B cell (primary cell): ENCODE measurements around a stretch of chr15.

GRCh38 chr15:71245532-71245910 is 130.2 kb downstream of the THSD4 start:
- PRO-cap, result no peak
- CAGE, long polyA plus RNA, result no peak

- PRO-cap, result no peak
- CAGE, long polyA plus RNA, result no peak
These were observed 223.0 kb downstream of the THSD4 start for GRCh38 chr15:71338241-71338781.

GRCh38 chr15:71374420-71374972 is 259.2 kb downstream of the THSD4 start:
- PRO-cap, result no peak
- CAGE, long polyA plus RNA, result no peak

GRCh38 chr15:71513807-71514257 is 296.5 kb upstream of the NR2E3 start:
- PRO-cap, result no peak
- CAGE, long polyA plus RNA, result no peak

GRCh38 chr15:71530027-71530411 is 280.3 kb upstream of the NR2E3 start:
- PRO-cap, result no peak
- CAGE, long polyA plus RNA, result no peak

DNA sequence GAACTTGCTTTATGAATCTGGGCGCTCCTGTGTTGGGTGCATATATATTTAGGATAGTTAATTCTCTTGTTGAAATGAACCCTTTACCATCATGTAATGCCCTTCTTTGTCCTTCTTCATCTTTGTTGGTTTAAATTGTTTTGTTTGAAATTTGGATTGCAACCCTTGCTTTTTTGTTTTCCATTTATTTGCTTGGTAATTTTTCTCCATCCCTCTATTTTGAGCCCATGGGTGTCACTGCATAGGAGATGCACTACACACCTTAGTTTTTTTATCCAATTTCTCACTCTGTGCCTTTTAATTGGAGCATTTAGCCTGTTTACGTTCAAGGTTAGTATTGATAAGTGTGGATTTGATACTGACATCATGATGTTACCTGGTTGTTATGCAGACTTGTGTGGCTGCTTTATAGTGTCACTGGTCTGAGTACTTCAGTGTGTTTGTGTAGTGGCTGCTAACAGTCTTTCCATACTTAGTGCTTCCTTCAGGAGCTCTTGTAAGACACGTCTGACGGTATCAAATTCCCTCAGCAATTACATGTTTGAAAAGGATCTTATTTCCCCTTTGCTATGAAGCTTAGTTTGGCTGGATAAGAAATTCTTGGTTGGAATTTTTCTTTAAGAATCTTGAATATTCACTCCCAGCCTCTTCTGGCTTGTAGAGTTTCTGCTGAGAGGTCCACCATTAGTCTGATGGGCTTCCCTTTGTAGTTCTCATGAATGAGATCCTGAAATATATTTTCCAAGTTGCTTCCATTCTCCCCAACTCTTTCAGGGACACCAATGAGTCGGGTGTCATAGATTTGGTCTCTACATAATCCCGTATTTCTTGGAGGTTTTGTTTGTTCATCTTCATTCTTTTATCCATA is 33.6 kb downstream of the MYO9A start:
- PRO-cap, result no peak
- CAGE, long polyA plus RNA, result no peak

DNA sequence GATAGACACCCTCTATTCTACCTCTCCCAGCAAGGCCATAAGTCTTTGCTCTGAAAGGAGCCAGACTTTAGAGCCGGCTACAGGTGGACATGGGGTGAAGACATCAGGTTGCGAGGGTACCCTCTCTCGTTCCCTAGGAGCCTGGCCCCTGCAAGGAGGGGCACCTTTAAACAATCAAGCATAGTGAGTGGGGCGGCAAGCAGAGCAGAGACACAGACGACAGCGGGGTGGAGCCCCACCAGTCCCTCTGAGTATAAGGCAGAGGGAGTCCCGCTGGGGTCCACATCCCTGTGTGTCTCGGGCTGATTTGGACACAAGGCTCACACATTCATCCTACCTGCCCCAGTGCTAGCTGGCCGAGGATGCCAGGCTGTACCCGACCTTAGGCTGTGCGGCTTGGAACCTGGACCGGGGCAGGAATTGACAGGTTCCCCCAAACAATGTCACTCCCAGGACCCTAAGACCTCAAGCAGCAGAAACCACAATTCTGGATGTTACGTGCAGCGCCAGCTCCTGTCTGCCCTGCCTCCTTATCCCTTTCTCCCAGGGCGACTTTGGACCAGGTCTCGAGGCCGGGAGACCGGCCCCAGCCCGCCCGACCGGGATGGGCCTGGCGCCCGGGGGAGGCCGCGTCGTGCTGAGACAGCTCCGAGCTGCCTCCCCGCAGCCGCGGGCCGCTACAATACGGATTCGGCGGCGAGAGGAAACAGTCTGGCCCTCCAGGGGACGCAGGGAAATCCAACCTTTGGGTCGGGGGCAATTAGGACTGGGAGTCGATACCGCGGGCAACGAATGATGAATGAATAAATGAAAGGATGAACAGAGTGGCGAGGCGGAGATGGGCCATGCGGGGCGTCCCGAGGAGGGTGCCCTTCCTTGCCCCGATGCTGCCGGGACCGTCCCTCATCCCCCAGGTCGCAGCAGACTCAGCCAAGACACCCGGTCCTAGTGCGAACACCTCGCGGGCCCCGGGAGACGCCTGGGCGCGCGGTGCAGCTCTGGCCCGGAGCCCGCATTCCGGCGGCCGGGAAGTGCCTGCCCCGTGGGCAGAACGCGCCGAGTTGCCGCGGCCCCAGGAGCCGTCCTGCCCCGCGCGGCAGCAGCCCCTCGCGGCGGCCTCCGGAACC is 653 bp downstream of the GRAMD2A start:
- PRO-cap, result no peak
- CAGE, long polyA plus RNA, result no peak

GRCh38 chr15:72226606-72227637 is 4.1 kb downstream of the PKM start:
- PRO-cap, result unidirectional peak, plus-strand start at chr15:72226969
- CAGE, long polyA plus RNA, result no peak

GRCh38 chr15:72271775-72272241 is 546 bp downstream of the PARP6 start:
- PRO-cap, result no peak
- CAGE, long polyA plus RNA, result no peak

DNA sequence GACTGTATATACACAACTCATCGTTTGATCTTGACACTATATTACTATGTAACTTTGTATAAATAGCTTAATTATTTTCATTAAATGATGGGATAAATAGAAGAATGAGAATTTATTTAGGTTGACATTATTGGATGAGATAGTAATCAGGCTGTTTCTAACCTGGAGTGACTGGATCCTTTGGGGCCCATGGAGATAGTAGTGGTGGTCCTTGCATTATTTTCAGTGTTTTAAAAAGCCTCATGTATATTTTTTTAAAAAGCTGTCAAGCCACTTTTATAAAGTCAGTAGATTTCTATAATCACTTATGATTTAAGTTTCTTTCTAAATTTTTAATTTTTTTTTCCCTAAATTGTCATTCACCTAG is 11.6 kb downstream of the ARIH1 start:
- PRO-cap, result no peak
- CAGE, long polyA plus RNA, result no peak

DNA sequence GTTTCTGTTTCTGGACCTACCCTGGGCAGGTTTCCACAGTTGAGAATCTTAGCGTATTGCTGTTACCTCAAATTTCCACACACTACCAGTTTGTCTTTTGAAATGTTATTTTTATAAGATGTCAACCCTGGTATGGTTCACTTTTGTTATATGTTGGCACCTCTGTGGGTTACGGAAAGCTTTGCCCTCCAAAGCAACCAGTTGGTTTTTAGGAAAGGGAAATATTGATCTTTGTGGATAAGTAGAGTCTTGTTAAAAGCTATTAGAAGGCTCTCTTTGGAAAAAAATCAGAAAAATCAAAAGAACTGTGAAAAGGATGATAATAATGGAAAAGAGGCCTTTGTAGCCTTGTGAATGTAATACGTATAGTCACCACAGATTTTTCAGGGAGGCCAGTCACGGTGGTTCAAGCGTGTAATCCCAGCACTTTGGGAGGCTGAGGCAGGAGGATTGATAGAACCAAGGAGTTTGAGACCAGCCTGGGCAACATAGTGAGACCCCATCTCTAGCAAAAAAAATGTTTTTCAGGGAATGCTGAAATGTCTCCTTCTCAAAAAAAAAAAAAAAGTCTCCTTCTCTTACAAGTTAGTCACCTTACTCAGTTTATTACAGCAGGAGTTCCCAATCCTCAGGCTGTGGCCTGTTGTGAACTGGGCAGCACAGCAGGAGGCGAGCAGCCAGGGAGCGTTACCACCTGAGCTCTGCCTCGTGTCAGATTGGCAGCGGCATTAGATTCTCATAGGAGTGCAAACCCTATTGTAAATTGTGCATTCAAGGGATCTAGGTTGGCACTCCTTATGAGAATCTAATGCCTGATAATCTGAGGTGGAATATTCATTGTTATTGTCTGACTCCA is 15.8 kb downstream of the ARIH1 start:
- PRO-cap, result no peak
- CAGE, long polyA plus RNA, result no peak

DNA sequence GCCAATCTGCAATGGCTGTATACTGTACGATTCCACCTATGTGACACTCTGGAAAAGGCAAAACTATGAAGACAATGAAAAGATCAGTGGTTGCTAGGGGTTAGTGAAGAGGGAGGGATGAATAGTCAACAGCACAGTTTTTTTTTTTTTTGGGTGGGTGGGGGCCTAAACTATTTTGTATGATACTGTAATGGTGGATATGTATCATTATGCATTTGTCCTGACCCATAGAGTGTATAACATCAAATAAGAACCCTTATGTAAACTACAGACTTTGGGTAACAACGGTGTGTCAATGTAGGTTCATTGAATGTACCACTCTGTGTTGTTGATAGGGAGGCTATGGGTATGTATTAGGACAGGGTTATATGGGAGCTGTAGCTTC is 49.2 kb downstream of the ARIH1 start:
- PRO-cap, result no peak
- CAGE, long polyA plus RNA, result no peak

- PRO-cap, result no peak
- CAGE, long polyA plus RNA, result no peak
These were observed 66.6 kb downstream of the ARIH1 start for GRCh38 chr15:72540558-72541307.

DNA sequence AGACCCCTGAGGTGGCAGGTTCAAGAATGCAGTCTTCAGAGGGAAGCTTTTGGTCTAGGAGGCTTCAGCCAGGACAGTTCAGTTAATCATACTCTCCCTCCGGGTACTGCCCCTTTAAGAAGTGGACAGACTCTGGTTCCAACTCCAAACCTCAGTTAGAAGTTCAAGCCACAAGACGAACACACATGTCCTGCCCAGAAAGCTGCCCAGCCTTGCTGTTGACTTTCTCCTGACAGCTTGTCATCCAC is 81.0 kb upstream of the NEO1 start:
- PRO-cap, result no peak
- CAGE, long polyA plus RNA, result no peak

DNA sequence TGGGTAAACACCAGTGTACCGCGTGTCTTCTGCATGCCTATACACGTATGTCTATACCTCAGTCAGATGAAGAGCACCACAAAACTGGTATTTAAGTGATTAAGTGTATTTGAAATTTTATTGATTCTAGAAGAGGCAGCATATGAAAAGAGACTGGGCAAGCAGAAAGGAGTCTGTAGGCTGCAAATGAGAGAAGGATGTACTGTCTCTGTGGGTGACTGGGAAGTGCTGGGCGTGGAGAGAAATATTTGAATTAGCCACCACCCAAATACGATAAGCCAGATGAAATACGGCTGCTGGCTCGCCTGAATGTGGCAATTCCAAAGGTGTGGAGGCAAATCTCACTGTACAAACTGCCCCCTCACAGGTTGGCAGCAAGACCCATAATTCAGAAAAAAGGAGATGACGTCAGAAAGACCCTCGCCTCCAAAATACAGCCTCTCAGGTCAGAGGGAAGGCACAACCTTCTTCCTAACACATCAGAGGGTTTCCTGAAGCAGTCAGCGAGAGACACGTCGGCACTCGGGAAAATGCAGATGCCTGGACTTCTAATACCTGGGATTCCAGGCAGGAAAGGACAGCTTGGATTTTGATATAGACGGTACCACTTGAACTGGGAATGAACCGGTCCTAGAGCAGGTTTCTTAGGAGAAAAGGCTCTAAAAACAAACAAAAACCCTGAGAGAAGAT is 53.3 kb upstream of the NEO1 start:
- PRO-cap, result no peak
- CAGE, long polyA plus RNA, result no peak

DNA sequence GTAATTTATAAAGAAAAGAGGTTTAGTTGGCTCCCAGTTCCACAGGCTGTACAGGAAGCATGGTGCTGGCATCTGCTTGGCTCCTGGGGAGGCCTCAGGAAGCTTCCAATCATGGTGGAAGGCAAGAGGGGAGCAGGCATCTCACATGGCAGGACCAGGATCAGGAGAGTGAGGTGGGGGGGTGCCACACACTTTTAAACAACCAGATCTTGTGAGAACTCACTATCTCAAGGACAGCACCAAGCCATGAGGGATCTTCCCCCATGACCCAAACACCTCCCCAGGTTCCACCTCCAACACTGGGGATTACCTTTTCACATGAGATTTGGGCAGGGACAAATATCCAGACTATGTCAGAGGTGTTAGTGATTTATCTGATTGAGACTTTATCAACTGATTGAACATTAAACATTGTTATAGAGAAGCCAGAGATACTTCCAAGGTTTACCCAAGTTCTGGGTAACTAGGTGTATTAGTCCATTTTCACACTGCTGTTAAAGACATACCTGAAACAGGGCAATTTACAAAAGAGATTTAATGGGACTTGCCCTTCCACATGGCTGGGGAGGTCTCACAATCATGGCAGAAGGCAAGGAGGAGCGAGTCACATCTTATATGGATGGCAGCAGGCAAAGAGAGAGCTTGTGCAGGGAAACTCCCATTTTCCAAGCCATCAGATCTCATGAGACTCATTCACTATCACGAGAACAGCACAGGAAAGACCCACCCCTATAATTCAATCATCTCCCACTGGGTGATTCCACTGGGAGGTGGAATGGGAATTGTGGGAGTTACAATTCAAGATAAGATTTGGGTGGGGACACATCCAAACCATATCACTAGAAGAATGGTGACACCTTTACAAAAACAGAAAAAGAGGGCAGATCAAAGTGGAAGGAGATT is 129.4 kb downstream of the NEO1 start:
- PRO-cap, result no peak
- CAGE, long polyA plus RNA, result no peak

DNA sequence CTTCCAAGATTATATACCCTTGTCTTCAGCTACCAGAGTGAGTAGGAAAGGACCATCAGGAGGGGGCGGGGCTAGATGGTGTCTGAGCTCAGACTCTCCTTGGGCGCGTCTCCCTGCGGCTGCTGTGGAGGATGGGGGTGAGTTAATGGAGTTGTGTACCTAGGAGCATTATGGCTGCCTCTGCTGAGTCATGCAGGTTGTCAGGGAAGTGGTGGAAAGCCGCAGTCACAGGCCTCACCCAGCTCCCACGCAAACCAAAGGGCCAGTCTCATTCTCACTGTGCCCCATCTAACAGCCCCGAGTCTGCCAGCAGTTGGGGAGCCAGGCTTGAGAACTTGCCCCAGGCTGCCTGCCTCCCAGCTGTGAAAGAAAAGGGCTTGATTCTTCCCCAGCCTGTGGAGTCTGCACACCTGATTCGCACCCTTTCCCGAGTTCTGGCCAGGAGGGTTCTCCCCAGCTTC is 143.4 kb downstream of the HCN4 start:
- PRO-cap, result no peak
- CAGE, long polyA plus RNA, result no peak

GRCh38 chr15:73266288-73266586 is 102.5 kb downstream of the HCN4 start:
- PRO-cap, result no peak
- CAGE, long polyA plus RNA, result no peak

DNA sequence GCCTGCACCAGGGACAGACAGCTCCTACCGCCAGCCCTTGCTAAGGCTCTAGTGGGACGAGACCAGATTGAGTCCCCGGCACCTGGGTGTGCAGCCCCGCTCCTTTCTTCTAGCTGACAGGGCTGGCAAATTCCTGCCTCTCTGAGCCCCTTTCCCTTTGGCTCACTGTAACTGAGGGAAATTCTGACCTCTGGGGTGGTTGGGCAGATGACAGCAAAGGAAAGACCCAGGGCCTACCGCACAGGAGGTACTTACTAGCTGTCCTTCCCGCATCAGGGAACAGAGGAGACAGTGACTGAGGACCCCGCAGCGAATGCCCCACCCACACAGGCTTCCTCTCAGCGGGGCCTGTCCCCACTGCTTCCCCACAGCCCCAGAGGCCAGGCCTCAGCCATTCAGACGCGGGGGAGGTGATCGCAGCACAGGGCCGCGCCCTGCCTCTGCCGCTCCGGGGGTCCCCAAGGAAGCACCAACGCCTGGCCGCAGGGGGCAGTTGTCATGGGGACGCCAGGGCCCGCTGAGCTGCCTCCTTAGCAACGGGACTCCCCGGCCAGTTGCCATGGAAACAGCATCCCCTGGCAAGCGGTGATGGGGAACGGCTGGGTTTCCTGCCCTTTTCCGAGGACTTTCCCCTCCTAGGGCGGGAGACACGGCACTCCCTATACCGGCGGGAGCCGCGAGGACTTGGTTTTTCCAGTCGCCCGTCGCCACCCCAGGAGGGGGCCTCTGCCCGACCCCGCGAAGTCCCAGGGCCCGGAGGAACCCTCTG is 50.1 kb downstream of the HCN4 start:
- PRO-cap, result bidirectional peak, plus-strand start at position 655 of the sequence, minus-strand start at position 274 of the sequence
- CAGE, long polyA plus RNA, result no peak

- PRO-cap, result no peak
- CAGE, long polyA plus RNA, result no peak
These were observed 37.0 kb downstream of the NPTN start for GRCh38 chr15:73596068-73596690.